Fallopian tube (tissue), 1 donor: ENCODE results near the genes RABGGTB and ZZZ3.

GRCh38 chr1:75785933-75786946 lies at the start of gene RABGGTB:
Gene RABGGTB (plus strand): TSS chr1:75786256.
- PRO-cap = bidirectional peak, plus-strand start at chr1:75786265, minus-strand start at chr1:75786060; unidirectional peak, minus-strand start at chr1:75786717

DNA sequence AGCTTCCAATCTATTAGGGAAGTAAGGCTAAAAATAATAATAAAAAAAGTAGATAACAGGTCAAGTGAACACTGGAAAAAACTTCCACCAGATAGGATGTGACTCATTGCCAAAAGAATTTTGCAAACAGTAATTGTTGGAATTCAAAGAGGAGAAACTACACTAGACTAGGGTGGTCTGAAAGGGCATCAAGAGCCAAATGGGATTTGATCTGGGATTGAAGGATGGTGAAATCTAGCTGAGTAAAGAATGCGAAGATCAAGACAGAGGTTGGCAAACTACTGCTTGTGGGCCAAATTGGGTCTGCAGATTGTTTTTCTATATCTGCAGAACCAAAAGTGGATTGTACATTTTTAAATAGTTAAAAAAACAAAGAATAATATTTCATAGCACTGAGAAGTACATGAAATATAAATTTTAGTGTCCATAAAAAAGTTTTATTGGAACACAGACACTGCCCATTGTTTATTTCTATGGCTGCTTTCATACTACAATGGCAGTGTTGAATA lies 5.9 kb upstream of the ST6GALNAC3 start:
- PRO-cap = no peak

GRCh38 chr1:76083182-76083681 lies 8.7 kb downstream of the ST6GALNAC3 start:
- PRO-cap = no peak

DNA sequence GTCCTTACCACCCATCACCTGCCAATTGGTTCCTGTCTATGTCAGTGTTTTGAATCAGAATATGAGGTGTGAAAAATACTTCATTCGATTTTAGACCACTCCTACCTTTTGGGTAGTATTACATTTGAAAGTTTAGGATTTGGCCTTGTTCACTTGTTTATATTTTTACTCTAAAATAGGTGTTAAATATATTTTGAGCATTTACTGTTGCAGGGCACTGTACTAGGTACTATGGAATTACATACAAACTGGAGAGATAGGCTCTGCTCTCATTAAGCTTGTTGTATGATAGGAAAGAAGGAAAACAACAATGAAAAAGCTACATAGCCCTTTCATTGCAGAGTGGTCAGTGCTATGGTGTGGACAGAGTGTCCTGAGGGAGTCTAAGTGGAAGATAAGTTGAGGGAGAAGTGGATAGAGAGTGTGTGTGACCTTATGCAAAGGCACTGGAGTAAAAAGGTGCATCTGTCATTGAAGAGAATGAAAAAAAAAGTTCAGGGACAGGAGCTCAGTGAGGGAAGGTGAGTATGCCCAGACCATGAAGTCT lies 41.3 kb downstream of the ST6GALNAC3 start:
- PRO-cap = no peak

- PRO-cap = no peak
Observed at GRCh38 chr1:76153976-76154518, 79.5 kb downstream of the ST6GALNAC3 start.

DNA sequence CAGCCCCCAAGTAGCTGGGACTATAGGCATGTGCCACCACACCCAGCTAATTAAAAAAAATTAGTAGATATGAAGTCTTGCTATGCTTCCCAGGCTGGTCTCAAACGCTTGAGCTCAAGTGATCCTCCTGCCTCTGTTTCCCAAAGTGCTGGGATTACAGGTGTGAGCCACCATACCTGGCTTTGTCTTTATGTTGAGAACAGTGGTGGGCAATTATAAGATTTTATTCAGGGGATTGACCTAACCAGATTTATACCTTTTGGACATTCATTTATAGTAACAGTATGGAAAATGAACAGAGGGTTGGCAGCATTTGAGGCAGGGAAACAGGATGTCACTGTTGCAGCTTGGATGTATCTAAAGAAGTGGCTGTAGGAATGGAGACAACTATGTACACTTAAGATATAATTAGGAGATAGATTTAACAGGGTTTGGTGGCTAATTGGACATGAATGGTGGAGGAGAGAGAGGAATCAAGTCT lies 123.6 kb downstream of the ST6GALNAC3 start:
- PRO-cap = no peak

DNA sequence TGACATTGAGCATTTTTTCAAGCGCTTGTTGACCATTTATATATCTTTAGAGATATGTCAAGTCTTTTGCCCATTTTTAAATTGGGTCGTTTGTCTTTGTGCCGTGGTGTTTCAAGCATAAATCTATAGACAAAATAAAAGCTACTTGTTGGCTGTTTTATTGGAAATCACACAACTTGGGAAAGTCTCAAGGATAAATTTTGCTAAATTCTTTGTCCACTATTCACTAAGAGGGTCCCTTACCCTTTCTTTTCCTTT lies 385.6 kb downstream of the ST6GALNAC3 start:
- PRO-cap = no peak

DNA sequence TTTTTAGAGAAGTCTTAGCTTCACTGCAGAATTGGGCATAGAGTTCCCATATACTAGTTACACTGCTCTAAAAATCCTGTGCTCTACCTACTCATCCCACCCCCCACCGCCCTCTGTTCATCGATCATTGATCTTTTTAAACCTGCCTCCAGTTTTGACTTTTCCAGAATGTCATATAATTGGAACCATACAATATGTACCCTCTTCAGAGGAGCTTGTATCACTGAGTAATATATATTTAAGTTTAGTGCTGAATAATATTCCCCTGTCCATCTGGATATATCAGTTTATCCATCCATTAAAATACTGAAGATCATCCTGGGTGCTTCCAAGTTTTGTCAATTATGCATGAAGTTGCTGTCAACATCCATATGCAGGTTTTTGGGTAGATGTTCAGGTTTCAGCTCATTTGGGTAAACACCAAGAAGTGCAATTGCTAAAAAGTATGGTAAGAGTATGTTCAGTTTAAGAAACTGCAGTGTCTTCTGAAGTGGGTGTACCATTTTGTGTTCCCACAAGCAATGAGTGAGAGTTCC lies 124.6 kb downstream of the ZZZ3 start:
- PRO-cap = no peak

GRCh38 chr1:77616014-77616621 lies 66.3 kb downstream of the ZZZ3 start:
- PRO-cap = no peak

DNA sequence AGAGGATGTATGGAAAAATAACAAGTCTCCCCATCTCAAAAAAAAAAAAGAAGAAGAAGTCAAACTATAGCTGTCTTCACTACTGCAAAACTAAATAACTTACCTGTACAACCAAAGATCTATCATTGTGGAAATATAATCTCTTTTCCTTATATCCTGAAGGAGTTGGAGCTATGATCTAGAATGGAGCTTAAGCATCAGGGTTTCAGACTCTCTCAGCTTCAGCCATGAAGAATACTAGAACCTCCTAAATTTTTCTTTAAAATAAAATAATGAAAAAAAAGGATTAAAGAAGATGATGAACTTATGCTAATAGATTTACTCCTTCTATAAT lies 43.1 kb downstream of the ZZZ3 start:
- PRO-cap = no peak

DNA sequence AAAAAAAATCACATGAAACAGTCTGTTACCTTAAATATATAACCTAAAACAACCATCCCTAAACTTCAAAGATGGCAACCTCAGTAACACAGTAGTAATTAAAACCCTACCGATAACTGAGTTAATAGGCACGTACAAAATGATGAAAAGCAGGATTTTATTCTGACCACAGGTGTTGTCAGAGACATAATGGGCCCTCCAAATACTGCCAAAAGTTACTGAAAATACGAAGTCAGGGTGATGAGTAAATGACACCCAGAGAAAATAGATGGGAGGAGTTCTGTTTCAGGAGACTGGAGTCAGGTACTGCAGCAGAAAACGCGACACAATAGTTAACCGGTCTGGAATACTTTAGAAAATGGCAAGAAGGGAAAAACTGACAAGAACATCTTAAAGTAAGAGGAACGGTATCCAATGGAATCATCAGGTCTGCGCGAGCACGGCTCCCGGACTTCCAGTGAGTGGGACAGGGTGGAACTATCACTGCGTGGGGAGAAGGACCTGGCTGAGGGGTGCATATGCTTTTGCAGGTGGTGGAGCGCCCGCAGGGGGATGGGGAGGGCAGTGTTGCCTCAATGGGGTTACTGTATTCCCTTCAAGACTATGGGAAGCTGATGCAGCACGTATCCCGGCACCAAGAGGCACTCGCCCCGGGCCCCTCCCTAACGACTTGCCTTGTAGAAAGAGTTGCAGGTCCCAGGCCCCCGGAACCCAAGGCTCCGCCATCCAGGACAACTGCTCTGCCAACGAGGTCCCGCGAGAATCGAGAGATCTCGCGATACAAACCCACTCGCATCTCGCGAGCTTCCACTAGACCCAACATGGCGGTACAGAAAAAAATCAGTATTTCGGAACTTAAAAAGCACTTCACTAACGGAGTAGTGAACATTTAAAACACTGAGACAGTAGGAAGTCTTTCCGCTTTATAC lies at the start of gene ZZZ3:
Gene ZZZ3 (minus strand): TSS at position 748 of the 929 bp plus-strand sequence.
- PRO-cap = unidirectional peak, minus-strand start at position 459 of the sequence; bidirectional peak, plus-strand start at position 813 of the sequence, minus-strand start at position 748 of the sequence

DNA sequence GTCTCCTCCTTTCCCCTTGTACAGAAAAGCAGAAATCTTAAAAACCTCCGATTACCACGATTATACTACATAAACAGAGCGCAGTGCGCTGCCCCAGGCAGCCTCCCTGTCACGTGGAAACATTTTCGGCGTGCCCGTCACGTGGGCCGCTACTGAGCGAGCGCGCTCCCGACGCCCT lies 271 bp upstream of the ZZZ3 start:
- PRO-cap = bidirectional peak, plus-strand start outside the sequence, minus-strand start at position 115 of the sequence

- PRO-cap = bidirectional peak, plus-strand start at chr1:77683118, minus-strand start at chr1:77682954; bidirectional peak, plus-strand start at chr1:77683470, minus-strand start at chr1:77683472; bidirectional peak, plus-strand start at chr1:77683544, minus-strand start at chr1:77683519; unidirectional peak, minus-strand start at chr1:77683864
Observed at GRCh38 chr1:77683018-77684103, 903 bp upstream of the ZZZ3 start.

DNA sequence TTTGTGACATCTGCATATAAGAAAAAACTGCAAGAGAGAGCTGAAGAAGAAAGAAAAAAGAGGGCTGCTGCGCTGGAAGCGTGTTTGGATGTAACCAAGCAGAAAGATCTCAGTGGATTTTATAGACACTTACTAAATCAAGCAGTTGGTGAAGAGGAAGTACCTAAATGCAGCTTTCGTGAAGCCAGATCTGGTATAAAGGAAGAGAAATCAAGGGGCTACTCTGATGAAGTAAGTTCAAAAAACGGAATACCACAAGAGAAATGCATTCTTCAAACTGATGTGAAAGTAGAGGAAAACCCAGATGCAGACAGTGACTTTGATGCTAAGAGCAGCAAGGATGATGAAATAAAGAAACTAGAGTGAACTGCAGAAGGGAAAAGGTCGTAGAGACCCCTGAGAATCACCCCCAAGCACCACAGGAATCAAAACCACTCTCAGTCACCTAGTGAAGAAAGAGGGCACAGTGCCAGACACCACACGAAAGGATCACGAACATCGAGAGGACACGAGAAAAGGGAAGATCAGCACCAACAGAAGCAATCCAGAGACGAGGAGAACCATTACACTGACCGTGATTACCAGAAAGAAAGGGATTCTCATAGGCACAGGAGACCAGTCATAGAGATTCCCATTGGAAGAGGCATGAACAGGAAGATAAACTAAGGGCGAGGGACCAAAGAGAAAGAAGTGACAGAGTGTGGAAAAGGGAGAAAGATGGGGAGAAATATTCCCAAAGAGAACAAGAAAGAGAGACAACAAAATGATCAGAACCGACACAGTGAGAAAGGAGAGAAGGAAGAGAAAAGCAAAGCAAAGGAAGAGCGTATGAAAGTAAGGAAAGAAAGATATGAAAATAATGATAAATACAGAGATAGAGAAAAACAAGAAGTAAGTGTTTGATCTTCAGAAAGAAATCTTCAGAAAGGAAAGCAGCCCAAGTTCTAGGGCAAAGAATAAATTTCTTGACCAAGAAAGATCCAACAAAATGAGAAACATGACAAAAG lies 40.6 kb upstream of the NEXN start:
- PRO-cap = no peak

DNA sequence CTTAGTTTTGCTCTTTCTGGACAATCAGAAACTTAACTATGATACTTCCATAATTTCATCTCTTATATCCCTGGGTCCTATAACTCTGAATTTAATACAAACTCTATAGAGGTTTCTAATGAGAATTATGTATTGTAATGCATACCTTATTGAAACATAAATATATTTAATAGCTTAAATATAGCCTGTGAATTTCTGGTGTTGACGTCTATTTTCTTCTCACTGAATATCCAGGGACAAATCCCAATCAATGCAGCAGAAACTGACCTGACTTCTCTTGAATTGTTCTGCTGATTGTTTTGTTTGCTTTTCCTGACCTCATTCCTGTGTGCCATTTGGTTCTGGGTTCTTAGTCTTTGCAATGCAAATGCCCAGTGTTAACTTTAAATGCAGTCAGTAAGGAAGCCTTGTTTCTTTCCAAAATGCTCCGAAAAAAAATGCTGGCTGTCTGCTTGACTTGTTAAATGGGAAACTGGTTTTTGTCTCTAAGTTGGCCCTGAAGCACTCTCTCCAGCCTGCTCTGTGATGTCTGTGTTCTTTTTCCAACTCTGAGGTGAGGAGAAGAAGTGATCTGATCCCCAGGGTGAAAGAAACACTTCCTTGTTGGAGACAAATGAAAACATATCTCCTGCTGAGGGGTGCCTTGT lies 256.1 kb upstream of the ADGRL4 start:
- PRO-cap = no peak

- PRO-cap = no peak
Observed at GRCh38 chr1:80640966-80641411, 1159.7 kb upstream of the ADGRL2 start.

GRCh38 chr1:81158350-81158853 lies 642.3 kb upstream of the ADGRL2 start:
- PRO-cap = no peak

DNA sequence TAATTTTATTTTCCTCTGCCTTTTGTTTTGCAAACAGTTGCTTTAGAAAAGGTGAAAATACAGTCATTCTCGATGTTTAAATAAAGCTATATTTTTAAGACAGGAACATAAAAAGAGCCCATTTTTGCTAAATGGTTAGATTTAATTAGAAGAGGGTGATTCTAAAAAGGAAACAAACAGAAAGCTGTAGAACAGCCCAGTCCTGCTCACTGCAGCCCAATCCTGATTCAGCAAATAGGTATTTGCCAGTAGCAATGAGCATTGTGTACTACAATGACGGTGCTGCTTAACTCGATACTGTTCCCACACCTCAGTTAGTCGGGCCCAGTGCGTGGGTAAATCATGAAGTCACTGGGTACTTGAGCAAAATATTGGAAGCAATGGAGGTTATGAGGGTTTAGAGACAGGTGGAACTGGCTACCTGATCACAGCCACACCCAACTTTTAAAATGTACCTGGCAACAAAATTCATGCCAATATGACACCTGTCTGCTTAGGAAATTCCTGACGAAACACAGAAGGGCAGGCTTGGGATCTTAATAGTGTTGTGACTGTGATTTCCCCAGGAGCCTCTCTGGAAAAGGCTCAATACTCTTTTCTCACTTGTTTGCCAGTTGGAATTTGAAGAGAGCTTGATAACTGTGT lies 101.5 kb upstream of the ADGRL2 start:
- PRO-cap = no peak

GRCh38 chr1:81800252-81800786 lies 415 bp upstream of the ADGRL2 start:
- PRO-cap = bidirectional peak, plus-strand start at chr1:81800378, minus-strand start at chr1:81800434; bidirectional peak, plus-strand start at chr1:81800706, minus-strand start at chr1:81800657; bidirectional peak, plus-strand start at chr1:81801461, minus-strand start at chr1:81800763

DNA sequence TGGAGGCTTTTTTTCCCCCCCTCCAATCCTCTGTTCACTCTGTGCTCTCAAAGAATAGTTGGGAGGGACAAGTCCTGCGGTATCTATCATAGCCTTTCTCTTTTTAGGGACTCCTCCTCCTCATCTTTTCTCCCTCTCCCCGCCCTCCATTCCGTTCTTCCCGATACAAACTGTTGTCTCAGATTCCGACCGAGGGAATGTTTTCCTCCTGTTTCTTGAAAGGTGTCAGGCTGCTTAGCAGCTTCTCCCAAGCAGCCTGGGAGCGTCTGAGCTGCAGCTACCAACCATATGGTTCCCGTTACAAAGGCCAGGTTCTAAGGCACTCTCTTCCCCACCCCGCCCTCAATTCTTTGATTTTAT lies 2.7 kb downstream of the ADGRL2 start:
- PRO-cap = bidirectional peak, plus-strand start at position 57 of the sequence, minus-strand start outside the sequence; unidirectional peak, minus-strand start at position 290 of the sequence